ENCODE measurements around a stretch of chr17.

DNA sequence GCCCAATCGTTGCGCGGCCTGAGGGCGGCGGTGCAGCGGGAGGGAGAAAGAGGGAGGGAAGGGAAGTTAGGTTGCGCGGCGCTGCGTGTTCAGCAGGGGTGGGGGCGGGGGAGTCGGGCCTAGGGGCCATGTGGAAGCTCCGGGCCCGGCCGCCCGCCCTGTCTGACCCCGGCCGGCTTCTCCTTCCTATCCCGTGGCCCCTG, 864 bp downstream of the KPNB1 start:
- RRBS = no CpG with 5 or more reads among the region's 19 CpGs

GRCh38 chr17:47654909-47655248, 5.2 kb downstream of the KPNB1 start:
- RRBS = no CpG with 5 or more reads among the region's 6 CpGs

DNA sequence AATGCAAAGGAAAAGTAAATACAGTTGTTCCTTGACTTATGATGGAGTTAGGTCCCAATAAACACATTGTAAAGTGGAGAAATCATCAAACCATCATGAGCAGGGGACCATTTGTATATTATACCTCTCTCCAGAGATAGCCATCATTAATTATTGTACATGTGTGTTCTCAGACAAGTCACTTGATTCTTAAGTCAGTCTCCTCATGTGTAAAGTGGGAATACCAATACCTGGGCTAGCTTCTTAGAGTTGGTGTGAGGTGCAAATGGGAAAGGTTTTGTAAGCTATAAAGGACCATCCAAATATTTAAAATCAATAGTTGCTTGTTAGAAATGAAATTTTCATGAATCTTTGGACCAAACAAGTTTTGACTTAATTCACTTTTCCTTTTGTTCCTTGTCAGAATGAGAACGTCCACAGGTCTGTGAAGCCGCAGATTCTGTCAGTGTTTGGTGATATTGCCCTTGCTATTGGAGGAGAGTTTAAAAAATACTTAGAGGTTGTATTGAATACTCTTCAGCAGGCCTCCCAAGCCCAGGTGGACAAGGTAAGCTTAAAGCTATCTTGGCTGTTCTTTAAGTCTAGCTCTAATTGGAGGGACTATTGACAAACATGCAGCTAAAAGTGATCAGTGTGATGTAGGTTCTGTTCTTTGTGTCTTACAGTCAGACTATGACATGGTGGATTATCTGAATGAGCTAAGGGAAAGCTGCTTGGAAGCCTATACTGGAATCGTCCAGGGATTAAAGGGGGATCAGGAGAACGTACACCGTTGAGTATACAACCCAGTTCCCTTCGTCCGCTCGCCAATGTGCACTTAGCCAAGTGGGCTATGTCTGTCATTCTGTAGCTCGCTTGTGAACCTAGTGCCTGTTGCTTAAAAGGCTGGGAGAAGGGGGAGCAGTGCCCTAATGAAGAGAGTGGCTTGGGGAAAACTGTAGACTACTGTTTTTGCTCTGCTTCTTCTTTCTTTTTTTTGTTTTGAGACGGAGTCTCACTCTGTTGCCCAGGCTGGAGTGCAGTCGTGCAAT, 16.0 kb upstream of the TBKBP1 start:
- RRBS = no CpG with 5 or more reads among the region's 11 CpGs

DNA sequence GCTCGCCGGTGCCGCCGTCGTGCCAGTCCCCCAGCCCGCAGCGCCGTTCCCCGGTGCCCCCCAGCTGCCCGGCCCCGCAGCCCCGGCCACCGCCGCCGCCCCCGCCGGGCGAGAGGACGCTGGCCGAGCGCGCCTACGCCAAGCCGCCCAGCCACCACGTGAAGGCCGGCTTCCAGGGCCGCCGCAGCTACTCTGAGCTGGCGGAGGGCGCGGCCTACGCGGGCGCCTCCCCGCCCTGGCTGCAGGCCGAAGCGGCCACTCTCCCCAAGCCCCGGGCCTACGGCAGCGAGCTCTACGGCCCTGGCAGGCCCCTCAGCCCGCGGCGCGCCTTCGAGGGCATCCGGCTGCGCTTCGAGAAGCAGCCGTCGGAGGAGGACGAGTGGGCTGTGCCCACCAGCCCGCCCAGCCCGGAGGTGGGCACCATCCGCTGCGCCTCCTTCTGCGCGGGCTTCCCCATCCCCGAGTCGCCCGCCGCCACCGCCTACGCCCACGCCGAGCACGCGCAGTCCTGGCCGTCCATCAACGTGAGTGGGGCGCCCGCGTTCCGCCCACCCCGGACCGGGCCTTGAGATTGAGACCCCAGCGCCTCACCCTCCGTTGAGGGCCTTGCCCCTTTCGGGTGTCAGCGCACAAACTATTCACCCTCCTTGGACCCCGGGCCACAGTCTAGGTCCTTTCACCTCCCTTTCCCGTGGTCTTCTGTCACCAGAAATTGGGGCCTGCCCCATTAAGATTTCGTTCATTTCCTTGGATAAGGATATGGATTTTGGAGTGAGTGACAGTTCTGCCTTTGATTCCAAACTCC, 15.2 kb downstream of the TBKBP1 start:
- RRBS = 35% methylated on average over 40 of the region's 83 CpGs

GRCh38 chr17:47790728-47791588, 30.6 kb downstream of the OSBPL7 start:
- RRBS = no CpG with 5 or more reads among the region's 4 CpGs

DNA sequence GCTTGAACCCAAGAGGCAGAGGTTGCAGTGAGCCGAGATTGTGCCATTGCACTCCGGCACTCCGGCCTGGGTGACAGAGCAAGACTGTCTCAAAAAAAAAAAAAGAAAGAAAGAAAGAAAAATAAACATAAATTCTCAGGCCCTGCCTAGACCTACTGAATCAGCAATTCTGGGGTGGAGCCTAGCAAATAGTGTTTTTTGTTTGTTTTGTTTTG, 1.6 kb downstream of the MRPL10 start:
- RRBS = no CpG with 5 or more reads among the region's 3 CpGs

DNA sequence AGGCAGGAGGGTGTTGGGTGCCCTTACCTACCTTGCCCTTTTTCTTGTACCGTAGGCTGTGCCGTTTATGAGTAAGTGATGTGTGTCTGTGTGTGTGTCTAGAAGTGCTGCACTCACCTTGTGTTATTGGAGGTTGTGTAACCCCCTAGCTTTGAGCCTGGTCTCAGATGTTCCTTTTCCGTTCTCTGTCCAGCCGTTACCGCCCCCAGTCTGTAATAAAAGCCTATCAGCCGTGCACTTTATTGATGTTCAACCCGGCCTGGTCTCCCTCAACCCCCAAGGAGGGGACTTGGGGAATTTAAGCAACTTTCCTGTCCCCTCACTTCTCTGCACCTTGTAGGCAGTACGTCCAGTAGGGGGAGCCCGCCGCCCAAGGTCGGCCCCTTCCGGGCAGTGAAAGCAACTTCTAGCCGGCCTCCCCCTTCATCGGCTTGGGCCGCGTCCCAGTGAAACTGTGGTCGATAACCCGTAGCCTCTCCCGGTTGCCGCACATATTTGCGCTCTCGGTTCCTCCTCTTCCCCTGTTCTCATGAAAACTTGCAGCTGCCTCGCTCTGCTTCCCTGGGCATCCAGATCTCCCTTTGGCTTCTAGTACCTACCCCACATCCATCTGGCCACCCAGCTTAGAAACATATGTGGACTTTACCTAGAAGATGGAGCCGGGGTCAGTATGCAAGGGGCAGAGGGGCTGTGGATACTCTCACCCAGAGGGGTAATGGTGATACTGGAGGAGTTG, 7.9 kb downstream of the PNPO start:
- RRBS = 3% methylated on average over 7 of the region's 24 CpGs

DNA sequence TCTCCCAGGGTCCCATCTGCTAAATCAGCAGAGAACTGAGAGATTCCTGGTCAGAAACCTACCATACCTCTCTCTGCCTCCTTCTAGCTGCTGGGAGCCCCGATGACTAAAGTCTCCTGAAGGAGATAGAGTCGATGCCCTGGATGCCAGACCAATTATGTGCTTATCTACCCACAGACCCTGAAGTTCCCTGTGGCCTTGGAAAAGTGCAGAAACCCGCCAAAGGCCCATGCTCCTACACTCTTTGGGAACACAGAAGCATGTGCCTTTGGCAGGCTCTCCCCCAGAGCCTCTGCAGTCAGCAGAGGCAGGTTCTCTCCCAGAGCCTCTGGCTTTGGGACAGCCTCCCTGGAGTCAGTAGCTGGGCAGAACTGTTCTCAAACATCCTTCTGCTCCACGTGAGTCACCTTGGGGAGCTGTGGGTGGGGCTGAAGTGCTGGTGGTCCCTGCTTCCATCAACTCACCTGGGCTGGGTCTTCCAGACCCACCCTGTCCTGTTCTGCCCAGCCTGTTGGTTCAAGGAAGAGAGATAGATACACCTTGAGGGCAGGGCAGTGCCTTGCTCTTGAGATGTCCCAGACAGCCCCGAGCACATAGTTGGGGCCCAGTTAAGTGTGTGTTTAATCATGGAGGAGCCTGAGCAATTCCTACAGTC, 3.3 kb upstream of the CDK5RAP3 start:
- RRBS = no CpG with 5 or more reads among the region's 5 CpGs

GRCh38 chr17:48240950-48241457, 133.4 kb downstream of the SNX11 start:
- RRBS = no CpG with 5 or more reads among the region's 1 CpG

- RRBS = no CpG with 5 or more reads among the region's 12 CpGs
These were observed 1.2 kb upstream of the HOXB2 start for GRCh38 chr17:48545671-48546910.

GRCh38 chr17:48547629-48549111, 3.3 kb upstream of the HOXB2 start:
- RRBS = no CpG with 5 or more reads among the region's 31 CpGs

DNA sequence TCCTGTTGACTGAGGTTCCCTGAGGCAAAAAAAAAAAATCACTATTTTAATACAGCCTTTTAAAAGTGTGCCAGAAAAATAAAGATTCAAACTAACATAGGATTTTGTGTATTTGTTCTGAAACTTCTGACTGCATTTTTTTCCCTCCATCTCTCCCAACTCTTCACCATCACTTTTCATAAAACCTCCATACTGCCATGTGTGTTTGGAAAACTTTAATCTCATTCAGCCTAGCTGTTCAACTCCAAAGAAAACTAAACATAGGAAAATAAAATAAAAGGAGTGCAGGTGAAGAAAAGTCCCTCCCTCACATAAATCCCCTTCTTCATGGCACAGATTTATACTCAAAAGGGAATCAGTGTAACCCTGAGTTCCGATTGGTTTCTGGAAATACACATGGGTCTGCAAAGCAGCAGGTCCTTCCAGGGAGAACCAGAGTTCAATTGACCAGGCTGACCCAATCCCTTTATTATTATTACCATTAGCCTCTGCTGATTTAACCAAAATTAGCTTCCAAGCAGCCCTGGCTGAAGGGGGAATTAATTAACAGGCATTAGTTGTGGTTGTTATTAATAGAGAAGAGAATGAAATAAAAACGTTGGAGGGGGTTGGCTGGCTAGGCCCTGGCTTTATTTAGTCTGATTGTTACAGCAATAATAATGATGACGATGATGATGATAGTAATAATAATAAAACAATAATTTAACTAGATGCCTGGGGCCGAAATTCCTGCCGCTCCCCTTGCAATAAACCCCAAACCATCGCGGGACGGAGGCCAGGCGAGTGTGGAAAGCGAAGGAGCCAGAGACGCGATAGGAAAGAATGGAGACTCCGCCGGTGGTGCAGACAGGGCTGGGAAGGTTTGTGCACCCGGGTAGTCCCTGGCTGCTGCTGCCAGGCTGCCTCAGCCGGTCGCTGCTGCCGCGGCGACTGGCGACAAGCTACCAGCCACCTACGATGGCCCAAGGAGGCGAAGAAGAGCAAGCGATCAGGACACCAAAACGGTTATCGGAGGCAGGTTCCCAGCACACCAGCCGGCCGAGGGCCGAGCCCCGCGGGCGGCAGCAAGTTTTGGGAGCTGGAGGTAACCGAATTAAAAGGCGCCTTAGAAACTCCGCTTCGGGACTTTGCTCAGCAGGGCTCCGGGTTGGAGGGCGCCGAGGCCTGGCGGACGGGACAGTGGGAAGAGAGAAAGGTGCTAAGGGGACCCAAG, 9.2 kb upstream of the HOXB2 start:
- RRBS = 33% methylated on average over 5 of the region's 41 CpGs

DNA sequence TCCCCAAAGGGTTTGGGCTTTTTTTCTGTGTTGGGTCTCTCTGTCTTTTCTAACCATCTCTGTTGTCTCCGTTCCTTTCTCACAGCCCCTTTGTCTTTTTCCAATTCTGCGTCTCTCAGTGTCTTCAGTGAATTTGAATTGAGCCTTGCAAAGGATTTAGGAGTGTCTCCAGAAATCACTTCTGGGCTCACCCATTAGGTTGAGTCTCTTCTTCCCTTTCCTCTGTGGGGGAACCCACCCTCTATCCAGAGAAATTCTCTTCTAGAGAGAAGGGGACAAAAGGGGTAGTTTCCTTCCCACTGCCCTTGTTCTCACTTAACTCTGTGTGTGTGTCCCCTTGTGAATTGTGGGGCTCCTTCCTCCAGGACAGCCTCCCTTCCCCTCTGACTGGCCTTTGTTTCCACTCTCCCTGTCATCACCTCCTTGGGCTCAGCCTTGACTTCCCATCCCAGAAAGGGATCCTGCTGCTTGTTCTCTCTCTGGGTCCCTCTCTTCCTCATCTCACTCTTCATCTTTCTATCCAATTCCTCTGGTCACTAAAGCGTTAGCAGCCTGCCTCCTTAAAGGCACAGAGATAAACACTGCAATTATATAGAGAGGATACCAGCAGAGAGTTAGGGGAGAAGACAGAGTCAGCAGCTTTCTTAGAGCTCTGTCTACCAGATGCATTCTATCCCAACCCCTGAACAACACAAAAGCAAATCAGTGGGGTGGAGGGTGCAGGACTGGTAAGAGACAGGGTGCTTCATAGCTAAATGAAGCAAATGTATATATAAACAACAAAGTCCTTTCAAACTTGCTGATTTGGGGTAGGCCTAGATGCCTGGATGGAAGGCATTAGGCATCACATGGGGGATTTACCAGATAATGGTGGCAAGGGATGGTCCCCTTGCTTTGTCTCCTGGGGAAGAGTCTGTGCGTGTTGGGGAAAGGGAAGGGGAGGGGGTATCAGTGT, 12.4 kb downstream of the HOXB4 start:
- RRBS = no CpG with 5 or more reads among the region's 4 CpGs

- RRBS = no CpG with 5 or more reads among the region's 2 CpGs
These were observed 924 bp downstream of the HOXB7 start for GRCh38 chr17:48610024-48610161.

- RRBS = no CpG with 5 or more reads among the region's 8 CpGs
These were observed 17.1 kb upstream of the HOXB9 start for GRCh38 chr17:48643256-48643716.

DNA sequence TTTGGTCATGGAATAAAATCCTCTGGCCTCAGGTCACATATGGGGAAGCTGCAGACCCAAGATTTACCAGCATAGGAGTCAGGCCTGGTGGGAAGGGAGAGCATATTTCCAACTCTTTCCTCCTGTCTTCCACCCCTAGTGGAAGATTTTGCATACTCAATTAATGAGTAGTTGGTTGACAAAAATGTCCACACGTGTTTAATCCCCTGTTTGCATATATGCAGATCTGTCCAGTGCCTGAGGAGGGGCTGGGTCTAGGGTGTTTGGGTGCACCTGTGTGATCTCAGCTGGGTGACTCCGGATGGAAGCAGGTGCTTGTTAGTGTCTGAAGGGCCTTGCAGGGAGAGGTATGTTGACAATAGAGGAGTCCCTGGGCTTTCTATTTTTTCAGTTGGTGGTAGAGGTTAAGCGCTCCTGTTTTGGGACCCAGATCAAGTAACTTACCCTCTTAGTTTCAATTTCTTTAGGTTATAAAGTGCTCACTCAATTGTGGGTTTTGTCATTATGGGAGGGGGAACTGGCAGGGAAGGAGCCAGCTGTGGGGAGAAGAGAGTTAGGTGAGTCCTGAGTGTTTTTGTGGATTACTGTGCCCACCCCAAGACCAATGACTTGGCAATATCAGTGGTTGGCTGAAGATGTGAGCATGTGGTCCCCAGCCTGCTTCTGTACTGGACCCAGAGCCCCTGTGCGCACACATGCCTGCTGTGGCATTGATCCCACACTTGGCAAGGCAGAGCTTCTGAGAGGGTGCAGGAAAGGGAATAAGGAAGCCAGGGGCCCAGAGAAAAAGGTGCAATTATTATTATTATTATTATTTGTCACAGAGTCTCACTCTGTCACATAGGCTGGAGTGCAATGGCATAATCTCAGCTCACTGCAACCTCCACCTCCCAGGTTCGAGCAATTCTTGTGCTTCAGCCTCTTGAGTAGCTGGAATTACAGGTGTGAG, 1.5 kb downstream of the PRAC1 start:
- RRBS = no CpG with 5 or more reads among the region's 5 CpGs

DNA sequence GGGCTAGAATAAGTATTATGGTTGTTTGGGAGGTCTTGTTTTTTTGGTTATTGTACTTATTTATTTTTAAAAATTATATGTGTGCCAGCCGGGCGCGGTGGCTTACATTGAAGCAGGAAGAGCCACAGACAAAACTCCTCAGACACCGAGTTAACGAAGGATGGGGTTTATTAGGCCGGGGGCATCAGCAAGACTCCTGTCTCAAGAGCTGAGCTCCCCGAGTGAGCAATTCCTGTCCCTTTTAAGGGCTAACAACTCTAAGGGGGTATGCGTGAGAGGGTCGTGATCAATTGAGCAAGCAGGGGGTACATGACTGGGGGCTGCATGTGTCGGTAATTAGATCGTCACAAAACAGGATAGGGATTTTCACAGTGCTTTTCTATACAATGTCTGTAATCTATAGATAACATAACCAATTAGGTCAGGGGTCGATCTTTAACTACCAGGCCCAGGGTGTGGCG, 7.1 kb downstream of the CALCOCO2 start:
- RRBS = 90% methylated on average over 6 of the region's 13 CpGs

DNA sequence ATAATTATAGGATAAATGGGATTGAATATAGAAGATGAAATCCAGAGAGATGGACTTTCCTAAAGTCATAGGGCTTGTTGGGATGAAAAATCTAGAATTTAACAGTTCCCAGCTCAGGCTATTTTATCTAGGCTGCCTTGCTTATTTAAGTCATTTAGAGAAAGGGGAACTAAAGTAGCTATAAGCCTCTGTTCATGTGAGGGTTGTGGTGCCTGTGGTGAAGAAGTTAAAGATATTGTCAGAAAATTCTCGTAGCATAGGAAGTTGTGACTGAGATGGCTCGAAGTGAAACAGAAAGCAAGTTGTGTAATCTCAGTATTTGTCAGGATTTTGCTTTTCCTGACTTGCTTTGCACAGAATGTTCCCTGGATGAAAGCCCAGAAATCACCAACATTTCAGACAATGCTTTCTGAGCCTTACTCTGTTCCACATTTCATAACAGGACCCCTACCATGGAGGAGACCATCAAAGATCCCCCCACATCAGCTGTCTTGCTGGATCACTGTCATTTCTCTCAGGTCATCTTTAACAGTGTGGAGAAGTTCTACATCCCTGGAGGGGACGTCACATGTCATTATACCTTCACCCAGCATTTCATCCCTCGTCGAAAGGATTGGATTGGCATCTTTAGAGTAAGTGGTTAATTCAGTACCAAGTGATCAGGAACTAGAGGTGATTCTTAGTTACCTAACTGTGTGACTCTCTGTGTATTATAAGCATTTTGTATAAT, 10.6 kb downstream of the CALCOCO2 start:
- RRBS = no CpG with 5 or more reads among the region's 5 CpGs

GRCh38 chr17:48870154-48870674, 22.4 kb upstream of the ATP5MC1 start:
- RRBS = no CpG with 5 or more reads among the region's 2 CpGs

Measured in HGPS cell (cell line).